Breast (tissue), 4 donors: ENCODE data around the gene IKBKE.

GRCh38 chr1:206034399-206035399, 11.0 kb upstream of the CTSE start:
- PRO-cap, 3 experiments: no peak in any of the 3 experiments
- RRBS: no CpG with 5 or more reads among the region's 11 CpGs

GRCh38 chr1:206083256-206083656, 30.3 kb downstream of the RHEX start:
- PRO-cap, 3 experiments: no peak in any of the 3 experiments
- RRBS: no CpG with 5 or more reads among the region's 7 CpGs

GRCh38 chr1:206204744-206205297, 1.5 kb downstream of the SRGAP2 start:
- PRO-cap, 3 experiments: peak in 1 of 3 experiments; most common minus-strand start chr1:206205187 (in 1)
- RRBS: no CpG with 5 or more reads among the region's 38 CpGs

DNA sequence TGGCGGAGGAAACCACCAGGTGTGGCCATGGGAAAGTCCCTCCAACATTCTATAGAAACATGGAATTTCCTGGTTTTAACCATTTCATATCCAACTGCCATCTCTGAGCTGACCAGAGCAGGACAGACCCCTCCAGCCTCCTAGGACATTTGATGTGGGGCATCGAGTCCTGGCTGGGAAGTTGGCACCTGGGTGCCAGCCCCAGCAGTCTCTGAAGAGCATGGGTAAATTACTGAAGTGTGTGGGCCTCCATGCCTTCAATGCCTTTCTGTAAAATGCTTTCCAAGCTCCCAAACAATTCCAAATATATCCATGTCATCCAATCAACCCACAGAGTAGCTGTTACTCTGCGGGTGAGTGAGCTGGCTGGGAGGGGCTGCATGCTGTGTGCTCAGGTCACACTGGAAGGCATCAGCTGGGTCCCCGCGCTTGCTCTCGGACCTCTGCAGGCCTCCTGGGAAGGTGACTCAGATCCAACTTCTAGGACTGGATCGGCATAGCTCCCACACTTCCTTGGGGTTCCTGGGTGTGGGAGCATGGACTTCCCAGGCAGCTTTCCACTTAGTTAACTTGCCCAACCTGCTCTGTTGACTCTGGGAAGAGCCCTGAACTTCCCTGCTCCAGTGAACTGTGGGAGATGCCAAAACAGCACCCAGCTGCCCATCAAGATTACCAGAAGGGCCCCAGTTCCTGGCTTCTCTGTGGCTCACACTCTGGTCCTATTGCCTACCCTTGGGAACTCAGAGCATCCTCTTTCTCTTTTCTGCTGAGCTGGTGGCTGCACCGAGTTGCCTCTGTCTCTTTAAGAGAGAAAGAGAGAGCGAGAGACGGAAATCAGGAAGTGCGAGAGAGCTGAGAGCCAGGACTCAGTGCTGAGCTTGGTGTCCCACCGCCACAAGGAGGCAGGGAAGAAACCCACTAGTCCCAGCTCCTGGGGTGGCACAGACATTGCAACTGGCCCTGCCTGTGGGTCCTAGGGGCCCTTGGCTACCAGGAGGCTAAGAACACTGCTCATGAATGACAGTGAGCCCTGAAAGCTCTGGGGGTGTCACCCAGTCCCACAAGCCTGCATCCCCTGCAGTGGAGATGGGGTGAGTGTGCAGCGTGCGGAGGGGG, at the start of gene IKBKE:
IKBKE (plus strand) TSS at position 869 of the 1,116 bp plus-strand sequence.
- PRO-cap, 3 experiments: peak in 3 of 3 experiments; most common plus-strand start position 869 of the sequence (in 3)
- RRBS: no CpG with 5 or more reads among the region's 14 CpGs

DNA sequence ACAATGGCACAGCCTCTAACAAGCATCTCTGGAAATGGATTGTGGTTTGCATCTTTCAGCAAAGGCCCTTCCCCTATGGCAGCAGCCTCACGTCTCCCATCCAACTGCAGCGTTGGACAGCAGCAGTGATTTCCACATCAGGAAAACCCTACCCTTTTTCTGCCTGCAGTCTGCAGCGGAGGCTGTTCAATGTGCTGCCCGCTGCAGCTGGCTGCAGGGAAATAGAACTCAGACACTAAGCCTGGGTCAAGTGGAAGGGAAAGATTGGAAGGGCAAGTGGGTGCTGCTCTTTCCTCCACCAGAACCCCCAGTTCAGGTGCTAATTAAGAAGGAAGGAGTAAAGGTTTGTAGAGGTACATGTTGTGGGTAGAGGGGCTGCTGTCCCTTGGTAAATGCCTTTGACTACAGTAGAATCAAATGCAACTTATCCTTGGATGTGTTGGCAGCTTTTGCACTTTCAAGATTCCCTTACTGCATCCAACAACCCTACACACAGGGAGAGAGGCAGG, 1.8 kb downstream of the RASSF5 start:
- PRO-cap, 3 experiments: no peak in any of the 3 experiments
- RRBS: no CpG with 5 or more reads among the region's 4 CpGs

DNA sequence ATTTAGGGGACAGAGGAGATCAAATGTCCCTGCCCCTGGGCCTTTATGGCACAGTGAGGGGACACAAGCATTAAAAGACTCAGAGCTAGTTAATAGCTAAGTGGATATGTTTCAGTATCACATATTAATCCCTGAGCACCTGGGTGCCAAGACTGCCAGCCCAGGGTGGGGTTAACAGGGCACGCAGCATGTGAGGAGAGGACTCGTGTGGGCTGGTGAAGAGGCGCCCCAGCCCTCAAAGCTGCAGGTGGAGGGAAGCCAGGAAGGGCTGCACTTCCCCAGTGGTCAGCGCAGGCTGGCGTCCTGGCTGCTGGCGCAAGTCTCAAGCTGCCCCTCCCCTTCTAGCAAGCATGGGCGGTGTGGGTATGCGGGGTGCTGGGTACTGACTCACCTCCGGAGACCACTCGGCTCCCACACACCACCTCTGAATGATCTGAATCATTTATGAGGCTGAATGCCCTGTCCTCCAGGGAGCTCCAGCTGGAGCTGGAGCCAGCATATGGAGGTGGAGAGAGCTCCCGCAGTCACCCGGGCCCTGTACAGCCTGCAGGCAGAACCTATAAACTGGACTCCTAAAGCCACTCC, 44.0 kb downstream of the EIF2D start:
- PRO-cap, 3 experiments: no peak in any of the 3 experiments
- RRBS: 40% methylated on average over 2 of the region's 12 CpGs

DNA sequence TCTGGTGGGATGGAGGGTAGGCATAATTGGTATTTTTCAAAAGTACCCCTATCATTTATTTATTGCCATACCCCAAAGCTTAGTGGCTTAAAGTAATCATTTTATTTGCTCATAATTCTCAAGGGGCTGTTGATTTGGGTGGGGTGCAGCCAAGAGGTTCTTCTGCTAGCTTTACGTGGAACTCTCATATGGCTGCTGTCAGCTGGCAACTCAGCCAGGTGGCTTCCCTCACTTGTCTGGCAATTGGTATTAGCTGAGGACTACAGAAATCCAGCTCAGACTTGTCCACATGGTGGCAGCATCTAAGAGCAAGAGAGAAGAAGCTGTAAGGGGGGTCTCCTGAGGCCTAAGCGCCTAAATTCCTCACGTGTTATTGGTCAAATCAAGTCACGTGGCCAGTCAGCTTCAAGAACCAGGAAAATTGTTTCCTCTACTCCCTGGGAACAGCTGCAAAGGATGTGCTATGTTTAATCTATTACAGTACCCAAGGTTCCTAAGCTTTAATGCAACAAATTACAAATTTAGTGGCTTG, 4.3 kb upstream of the DYRK3 start:
- PRO-cap, 3 experiments: no peak in any of the 3 experiments
- RRBS: no CpG with 5 or more reads among the region's 4 CpGs

DNA sequence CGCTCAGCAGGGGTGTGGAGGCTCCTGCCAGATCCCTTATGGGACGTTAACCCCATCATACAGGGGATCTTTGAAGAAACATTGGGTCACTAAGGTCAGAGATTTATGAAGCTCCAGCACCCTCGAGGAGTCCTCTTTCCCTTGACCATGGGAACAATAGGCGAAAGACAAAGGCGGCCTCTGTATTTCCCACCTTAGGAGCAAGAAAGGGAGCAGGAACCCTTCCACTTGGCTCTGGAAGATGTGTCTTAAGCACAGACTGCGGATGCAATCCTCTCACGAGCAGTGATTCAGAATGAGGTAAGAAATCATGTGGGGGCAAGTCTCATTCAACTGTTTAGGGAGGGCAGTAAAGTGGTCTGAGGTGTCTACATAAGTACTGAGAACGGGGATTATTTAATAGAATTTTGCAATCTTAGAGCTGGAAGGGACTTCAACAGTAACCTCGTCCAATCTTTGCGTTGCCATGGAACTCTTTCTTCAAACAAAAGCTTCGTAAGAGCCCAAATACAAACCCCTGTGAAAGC, 1.7 kb upstream of the DYRK3 start:
- PRO-cap, 3 experiments: no peak in any of the 3 experiments
- RRBS: no CpG with 5 or more reads among the region's 11 CpGs

- PRO-cap, 3 experiments: peak in 1 of 3 experiments; most common plus-strand start chr1:206634510 (in 1)
- RRBS: no CpG with 5 or more reads among the region's 14 CpGs
Measured at GRCh38 chr1:206634169-206634717, 1.1 kb upstream of the DYRK3 start.

- PRO-cap, 3 experiments: no peak in any of the 3 experiments
- RRBS: no CpG with 5 or more reads among the region's 8 CpGs
Measured at GRCh38 chr1:206661270-206661670, 23.4 kb upstream of the MAPKAPK2 start.

DNA sequence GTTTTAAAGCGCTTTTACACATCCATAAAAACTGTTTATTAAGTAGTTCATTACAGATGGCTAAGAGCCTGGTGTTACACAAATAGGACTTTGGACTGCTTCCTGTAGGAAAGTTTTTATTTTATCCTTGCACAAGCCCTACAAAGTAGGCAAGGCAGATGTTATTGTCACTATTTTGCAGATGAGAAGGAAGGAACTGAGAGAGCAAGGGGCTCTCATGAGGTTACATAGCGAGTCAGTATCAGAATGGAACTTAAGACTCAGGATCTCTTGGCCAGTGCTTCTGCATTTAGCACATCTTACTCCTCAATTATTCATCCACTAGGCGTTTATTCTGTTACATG, 2.6 kb upstream of the MAPKAPK2 start:
- PRO-cap, 3 experiments: no peak in any of the 3 experiments
- RRBS: no CpG with 5 or more reads among the region's 3 CpGs

DNA sequence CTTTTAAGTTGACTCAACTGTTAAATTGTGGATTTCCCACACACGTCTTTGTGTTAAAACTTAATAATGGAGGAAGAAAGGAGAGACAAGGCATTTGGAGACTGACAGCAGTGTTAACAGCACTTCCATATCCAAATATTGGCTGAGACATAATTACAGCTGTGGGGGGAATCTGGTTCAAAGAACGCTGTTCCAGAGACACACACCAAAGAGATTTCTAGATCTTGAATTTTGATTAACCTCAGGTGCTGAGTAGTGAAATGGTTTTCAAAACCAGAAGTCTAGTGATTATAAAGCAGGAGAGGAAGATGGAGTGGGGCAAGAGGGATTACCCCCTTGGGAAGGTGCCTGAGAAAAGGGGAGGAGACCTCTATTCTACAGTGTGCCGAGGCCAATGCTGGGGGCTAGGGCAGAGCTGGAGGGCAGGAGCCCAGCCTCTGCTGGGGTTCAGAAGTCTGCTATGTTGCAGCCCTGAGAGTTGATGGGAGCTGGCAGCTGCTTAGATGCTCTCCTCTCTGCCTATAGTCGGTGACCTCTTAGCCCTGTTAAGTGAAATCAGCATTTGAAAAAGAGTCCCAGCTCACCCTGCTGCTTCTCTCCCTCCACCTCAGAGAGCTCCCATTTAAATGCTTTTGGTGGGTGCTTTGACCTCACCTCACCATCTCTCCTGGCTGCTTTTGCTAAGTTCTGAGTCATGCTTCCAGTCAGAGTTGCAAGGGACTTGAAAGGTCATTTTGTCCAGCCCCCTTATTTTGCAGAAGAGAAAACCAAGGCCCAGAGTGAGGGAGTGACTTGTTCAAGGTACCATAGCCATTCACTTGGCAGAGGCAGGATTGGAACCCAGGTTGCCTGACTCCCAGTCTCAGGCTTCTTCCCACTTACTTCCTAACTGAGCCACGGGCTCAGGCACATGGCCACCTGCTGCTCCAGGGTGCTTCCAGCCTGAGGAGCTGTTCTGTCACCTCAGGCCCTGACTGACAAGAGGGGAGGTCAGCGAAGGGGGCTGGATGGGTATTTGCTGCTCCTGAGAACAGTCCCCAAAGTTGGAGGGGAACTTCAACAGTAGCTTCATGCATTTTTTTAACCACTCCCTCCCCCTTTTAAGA, 3.1 kb downstream of the MAPKAPK2 start:
- PRO-cap, 3 experiments: peak in 1 of 3 experiments; most common plus-strand start position 938 of the sequence (in 1); most common minus-strand start position 598 of the sequence (in 1)
- RRBS: no CpG with 5 or more reads among the region's 6 CpGs

DNA sequence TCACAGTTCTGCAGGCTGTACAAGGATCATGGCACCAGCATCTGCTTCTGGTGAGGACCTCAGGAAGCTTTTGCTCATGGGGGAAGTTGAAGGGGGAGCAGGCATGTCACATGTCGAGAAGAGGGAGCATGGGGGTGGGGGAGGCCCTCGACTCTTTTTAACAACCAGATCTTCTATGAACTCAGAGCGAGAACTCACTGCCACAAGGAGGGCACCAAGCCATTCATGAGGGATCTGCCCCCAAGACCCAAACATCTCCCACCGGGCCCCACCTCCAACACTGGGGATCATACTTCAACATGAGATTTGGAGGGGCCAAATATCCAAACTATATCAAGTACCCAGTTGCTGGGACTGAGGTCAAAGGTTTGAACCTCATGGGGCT, 12.7 kb downstream of the MAPKAPK2 start:
- PRO-cap, 3 experiments: no peak in any of the 3 experiments
- RRBS: no CpG with 5 or more reads among the region's 4 CpGs

DNA sequence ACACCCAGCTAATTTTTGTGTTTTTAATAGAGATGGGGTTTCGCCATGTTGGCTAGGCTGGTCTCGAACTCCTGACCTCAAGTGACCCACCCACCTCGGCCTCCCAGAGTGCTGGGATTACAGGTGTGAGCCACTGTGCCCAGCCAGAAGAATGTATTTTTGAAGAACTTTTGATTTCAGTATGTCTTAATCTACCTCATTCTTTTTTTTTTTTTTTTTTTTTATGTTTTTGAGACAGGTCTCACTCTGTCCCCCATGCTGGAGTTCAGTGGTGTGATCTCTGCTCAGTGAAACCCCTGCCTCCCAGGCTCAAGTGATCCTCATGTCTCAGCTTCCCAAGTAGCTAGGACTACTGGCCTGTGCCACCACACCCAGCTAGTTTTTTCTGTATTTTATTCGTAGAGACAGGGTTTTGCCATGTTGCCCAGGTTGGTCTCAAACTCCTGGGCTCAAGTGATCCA, 26.7 kb downstream of the MAPKAPK2 start:
- PRO-cap, 3 experiments: no peak in any of the 3 experiments
- RRBS: no CpG with 5 or more reads among the region's 4 CpGs

- PRO-cap, 3 experiments: no peak in any of the 3 experiments
- RRBS: no CpG with 5 or more reads among the region's 7 CpGs
Measured at GRCh38 chr1:206724932-206725248, 40.2 kb downstream of the MAPKAPK2 start.

DNA sequence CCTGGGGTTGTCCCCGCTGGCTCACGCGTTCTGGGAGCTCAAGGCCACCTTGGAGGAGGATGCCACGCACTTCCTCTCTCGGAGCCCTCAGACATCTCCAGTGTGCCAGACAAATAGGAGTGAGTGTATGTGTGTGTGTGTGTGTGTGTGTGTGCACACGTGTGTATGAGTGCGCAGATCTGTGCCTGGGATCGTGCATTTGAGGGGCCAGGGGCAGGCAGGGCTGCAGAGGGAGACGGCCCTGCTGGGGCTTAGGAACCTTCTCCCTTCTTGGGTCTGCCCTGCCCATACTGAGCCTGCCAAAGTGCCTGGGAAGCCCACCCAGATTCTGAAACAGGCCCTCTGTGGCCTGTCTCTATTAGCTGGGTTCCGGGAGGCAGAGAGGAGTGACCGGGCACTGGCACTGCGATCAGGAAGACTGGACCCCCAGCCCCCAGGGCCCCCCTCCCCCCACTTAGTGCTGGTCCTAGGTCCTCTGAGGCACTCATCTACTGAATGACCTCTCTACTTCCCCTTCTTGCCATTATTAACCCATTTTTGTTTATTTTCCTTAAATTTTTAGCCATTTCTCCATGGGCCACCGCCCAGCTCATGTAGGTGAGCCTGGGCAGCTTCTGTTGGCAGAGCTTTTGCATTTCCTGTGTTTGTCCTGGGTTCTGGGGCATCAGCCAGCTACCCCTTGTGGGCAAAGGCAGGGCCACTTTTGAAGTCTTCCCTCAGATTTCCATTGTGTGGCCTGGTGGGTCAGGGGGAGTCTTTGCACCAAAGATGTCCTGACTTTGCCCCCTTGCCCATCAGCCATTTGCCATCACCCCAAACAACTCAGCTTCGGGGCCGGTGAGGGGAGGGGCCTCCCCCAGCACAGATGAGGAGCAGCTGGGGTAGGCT, 37.2 kb upstream of the IL19 start:
- PRO-cap, 3 experiments: no peak in any of the 3 experiments
- RRBS: no CpG with 5 or more reads among the region's 15 CpGs

DNA sequence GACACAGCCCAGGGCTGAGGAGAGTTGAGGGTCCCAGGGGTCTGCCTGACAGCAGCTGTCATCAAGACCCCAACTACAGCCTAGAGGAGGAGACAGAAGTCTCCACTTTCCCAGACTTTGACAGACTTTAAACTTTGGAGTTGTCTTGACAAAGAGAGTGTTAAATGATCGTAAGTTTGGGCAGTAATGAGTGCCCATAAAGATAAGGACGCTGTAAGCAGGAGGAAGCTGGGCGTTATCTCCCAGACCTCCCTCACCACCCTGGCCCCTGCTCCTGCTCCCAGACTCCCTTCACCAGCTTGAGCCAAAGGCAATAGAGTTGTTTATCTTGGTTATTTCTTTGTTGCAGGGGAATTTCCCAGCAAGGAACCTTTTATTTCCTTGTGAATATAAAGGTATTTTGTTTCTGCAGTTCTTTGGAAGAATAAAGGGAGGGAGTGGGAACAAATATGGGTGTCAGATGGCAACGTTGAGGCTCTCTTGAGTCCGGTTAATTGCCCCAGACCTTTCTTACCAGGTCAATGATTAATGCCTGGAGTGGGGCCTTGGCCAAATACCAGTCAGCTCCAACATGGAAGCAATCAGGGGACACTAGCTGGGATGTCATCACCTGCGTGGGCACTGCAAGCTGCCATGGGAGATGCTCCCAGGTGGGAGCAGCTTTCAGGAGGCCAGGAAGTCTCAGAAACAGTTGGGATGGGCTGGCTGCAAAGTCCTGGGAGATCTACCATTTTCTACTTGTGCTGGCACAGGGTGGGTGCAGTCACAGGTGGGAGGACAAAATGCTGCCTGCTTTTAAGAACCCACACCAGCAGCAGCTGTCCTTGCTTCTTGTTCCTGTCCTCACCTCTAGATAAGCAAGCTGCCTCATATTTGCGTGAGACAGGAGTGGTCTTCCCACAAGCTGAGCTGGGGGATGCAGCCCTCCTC, 4.3 kb downstream of the PIGR start:
- PRO-cap, 3 experiments: peak in 1 of 3 experiments; most common plus-strand start position 419 of the sequence (in 1); most common minus-strand start position 301 of the sequence (in 1)
- RRBS: no CpG with 5 or more reads among the region's 7 CpGs

DNA sequence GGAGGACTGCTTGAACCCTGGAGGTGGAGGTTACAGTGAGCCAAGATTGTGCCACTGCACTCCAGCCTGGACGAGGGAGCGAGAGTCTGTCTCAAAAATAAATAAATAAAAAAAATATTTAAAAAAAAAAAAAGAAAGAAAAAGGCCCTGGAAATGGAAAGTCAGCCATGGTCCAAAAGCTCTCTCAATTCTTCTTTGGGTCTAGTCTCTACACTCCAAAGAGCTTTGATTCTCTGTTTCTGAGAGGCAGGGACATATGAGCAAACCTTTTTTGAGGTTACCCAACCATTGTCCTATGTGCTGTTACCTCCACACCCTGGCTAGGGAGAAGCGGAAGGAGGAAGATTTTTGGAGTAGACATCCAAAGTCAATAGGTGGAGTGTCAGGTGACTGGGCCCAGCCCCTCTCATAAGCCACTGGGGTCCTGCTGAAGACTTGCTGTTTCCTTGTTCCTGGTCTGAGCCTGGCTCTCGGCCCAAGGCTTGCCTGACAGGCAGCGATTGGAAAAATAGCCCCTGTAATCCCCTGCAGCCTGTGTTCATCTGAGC, 6.7 kb upstream of the PIGR start:
- PRO-cap, 3 experiments: no peak in any of the 3 experiments
- RRBS: no CpG with 5 or more reads among the region's 5 CpGs

- PRO-cap, 3 experiments: no peak in any of the 3 experiments
- RRBS: no CpG with 5 or more reads among the region's 2 CpGs
Measured at GRCh38 chr1:206979296-206979681, 9.0 kb upstream of the FCAMR start.

DNA sequence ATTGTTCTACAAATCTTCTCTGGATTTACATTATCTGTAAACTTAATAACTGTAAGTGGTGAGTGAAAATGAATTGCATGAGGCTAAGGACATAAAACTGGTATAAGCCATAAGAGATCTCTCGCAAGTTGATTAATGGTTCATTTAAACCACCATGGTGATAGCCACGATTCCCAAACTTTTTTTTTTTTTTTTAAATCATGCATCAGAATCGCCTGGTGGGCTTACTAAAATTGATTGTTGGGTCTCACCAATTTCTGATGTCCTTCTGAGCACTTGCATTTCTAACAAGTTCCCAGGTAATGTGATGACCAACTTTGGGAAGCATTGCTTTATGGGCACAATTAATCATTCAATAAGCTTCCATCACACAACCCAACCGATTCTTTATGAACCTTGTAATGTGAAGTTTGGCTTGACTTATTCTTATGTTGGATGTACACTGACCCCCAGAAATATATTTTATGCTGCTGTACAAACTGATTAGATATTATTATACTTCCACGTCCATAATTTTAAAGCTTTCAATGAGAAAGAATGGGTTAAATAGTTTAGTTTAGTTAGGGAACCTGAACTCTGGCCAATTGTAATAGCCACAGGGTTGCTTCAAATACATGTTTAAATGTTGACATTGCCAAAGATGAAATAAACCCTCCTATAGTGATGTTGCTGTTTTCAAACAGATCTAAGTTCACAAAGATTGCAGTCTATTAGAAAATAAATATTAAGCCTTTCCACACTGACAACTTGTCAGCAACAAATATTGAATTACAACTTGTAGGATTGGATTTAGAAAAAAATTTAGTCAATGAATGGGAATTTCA, 8.0 kb downstream of the YOD1 start:
- PRO-cap, 3 experiments: no peak in any of the 3 experiments
- RRBS: no CpG with 5 or more reads among the region's 5 CpGs